ENCODE measurements around the gene VEZF1.

DNA sequence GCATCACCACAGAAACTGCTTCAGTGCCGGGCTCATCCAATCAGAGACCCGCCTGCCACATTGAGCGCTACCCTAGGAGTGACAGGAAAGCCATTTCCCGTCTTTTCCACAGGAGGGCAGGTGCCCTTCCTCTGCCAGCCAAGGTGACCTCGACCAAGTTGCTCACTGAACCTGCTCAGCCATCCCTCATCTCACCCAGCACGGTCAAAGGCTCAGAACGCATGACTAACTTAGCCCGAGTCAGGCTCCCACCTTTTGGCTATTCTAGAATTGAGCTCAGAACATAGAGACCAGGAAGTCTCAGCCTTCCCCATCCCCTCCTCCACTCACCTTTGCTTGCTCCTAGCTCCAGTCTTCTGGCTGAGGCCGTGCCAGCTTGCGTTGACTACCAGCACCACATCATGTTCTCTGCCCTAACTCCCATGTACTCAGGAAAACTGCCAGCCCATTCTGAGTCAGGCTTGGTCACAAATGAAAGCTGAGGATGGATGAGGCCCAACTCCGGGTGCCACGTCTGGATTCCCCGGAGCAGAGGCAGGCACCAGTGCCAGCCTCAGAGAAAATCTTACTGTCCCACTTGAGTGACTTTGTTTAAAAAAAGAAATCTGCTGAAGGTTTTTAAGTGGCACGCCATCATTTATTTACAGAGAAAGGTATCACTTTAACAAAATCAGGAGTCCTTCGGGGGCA is 15.5 kb downstream of the MRPS23 start:
- RRBS, result no CpG with 5 or more reads among the region's 15 CpGs

DNA sequence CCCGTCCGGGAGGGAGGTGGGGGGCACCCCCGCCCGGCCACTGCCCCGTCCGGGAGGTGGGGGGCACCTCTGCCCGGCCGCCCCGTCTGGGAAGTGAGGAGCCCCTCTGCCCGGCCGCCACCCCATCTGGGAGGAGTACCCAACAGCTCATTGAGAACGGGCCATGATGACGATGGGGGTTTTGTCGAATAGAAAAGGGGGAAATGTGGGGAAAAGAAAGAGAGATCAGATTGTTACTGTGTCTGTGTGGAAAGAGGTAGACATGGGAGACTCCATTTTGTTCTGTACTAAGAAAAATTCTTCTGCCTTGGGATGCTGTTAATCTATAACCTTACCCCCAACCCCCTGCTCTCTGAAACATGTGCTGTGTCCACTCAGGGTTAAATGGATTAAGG is 3.6 kb downstream of the MRPS23 start:
- RRBS, result no CpG with 5 or more reads among the region's 14 CpGs

GRCh38 chr17:57875286-57875947 is 25.6 kb upstream of the MRPS23 start:
- RRBS, result no CpG with 5 or more reads among the region's 8 CpGs

DNA sequence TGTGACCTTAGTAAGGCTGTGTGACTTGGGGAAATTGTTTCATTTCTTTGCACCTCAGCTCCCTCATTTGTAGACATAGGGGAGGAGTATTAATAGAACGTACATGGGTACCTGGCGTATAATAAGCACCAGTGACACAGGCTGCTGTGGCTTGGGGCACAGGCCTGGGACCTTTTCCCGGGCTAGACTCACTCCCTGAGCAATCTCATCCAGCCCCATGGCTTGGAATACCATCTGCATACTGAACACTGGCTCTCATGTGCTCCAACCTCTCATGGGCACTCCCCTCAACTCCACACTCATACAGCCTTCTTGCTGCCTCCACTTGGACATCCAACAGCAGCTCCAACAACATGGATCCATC is 41.0 kb upstream of the MRPS23 start:
- RRBS, result no CpG with 5 or more reads among the region's 3 CpGs

DNA sequence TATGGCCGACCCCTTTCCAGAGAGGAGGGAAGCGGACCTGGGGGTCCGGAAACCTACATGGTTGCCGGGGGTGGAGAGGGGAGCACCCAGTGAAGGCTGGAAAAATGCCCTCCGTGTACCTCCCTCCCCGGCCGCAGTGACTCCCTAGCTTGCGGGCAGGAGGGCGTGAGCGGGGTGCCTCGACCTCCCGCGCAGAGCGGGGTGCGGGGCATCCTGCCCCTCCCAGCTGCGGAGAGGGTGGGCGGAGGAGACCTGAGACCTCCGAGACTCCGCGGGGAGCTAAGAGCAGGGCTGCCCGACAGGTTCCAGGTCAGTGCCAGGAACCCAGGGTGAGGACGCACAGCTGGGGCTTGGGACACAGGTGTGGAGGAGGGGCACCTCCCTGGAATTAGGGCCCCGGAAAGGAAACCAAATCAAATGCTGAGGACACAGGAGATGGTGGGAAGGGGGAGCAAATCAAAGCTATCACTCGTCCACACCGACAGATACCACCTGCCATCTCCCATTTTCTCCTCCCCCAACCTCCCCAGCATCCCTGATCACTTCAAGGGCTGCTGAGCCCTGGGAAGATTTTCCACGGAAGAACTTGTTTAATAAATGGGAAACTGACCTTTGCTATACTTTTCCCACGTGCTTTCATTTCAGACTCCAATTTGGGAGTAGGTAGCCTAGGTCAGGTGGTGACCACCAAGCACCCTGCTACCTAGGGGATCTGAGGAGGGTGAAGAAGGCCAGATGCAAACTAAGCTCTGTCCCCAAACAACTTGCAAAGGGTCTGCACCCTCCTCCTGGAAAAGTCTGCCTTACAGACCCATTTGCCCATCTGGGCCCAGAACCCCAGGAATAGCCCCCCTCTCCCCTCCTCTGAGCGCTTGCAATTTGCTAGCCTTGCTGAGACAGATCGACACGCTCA is 570 bp upstream of the CUEDC1 start:
- RRBS, result 3% methylated on average over 6 of the region's 30 CpGs

GRCh38 chr17:57982491-57983581 is 5.2 kb downstream of the VEZF1 start:
- RRBS, result no CpG with 5 or more reads among the region's 15 CpGs

DNA sequence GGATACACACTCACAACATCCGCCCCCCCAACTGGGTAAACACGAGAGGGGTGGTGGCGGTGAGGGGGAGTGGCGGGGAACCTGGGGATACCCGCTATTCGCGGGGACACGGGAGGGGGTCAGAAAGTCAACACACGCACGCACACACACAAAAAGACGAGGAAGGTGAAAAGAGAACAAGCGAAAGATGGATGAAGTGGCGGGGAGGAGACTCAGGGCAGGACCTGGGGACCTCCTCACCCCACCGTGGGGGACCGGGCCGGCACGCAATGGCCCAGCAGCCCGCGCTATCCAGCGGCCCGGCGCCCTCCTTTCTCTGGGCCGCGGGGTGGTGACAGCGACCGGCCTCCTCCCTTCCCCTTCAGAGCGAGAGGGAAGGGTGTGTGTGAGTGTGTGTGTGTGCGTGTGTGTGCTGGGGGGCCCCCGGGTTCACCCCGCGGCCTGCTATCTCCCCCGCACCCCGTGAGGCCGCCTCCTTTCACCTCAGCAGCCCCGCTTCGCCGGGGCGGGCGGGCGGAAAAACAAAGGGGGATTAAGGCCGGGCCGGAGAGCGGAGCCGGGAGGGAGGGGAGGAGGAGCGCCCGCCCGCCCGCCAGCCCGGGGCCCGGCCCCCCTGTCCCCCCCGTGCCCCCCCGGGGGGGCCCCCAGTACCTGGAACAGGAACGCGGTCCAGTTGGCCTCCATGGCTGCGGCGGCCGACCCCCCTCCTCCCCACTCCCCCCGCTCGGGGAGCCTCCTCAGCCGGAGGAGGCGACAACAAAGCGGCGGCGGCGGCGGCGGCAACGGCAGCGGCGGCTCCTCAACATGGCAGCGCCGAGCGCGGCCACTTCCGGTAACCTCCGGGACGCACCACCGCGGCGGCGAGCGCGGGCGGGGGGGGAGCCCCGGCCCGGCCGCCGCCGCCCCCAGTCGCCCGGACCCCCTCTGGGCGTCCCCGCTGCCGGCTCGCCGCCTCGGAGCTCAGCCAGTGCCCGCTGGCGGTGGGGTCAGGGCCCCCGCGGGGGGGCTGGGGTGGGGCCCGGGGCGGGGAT is at the start of gene VEZF1:
Gene VEZF1, minus strand, starts transcription at position 827 of the 1,031 bp plus-strand sequence.
- RRBS, result 2% methylated on average over 60 of the region's 103 CpGs

DNA sequence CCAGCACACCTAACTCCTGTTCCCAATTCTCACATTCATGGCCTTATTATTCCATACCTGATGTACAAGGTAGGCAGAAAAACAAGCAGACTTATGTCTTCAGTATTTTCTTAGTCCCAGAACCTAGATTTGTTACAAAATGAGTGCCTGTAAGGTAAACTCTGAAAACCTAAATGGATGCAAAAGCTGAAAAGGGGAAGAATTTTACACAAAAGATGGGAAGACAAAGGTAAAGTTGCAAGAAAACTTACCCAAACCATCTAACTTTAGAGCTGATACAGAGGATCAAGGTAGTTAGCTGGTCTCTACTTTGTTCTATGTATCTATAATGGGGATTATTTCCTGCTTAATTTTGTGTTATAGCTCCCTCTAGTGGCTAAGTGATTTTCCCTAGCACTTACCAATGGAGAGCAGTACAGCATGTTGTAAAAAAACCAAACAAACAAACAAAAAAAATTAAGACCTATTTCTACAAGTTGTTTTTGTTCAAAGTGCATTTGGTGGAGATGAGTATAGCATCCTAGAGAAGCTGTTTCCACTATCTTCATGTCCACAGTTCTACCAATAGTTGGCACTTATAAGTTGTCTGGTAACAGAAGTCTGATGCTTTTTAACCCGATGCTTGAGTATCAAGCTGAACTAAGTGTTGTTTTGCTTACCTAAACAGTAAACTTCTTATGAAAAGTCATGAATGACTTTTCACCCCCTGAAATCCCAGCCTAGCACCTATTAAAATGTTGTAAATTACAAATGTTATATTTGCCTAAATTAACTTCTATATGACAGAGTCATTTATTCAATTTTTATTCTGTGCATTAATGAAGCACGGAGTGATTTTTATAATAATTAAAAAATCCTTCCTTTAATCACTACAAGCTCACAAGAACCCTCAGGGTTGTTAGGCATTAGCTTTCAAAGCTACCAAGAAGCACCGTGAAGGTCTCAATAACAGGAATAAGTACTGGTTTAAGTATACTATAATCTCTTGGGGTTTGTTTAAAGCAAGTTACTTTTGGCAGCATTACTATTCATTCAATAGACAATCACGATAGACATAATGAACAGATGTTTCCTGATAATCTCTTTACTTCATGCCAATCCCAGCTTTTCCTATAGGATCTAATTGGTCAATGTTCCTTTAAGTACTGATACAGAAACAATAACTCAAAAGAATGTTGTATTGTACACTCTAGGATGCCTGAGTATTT is 7.3 kb downstream of the SRSF1 start:
- RRBS, result no CpG with 5 or more reads among the region's 4 CpGs

DNA sequence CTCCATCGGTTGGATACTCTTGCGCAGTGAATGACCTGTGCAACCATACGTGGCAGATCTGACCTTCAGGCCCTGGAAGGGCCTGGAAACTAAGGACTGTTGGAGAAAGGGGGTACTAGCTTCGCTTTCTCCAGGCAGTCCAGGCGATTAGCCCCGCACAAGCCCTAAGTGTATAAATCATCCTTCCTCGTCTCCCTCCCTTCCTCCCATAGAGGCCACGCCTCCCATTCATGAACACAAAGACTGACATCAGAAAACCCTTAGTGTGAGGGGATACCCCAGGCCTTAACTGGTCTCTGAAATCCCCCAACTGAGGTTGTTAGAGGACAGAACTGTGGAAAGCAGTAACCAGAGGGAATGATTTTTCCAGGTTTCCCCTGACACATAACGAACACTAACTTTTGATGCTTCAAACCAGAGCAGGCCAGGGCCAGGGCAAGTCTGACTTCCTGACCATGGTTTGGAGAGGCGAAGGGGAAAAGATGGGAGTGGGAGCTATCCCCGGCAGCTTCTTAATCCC is 1.5 kb upstream of the DYNLL2 start:
- RRBS, result no CpG with 5 or more reads among the region's 11 CpGs

DNA sequence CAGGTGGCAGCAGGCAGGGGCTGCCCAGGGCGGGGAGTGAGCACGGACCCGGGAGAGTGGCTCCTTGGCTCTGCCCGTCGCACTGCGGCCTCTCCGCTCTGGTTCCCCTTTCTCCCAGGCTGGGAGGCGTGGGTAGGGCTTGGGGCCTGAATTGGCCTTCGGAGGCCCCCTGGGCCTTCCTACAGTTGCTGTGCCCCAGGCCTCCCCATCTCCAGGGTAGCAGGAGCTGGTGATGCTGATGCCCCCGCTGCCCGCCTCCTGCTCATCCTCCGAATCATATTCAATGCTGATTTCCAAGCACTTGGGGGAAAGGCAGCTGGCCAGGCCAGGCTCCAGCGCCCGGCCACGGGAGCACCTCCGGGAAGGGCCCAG is 20.1 kb downstream of the TSPOAP1 start:
- RRBS, result no CpG with 5 or more reads among the region's 16 CpGs

DNA sequence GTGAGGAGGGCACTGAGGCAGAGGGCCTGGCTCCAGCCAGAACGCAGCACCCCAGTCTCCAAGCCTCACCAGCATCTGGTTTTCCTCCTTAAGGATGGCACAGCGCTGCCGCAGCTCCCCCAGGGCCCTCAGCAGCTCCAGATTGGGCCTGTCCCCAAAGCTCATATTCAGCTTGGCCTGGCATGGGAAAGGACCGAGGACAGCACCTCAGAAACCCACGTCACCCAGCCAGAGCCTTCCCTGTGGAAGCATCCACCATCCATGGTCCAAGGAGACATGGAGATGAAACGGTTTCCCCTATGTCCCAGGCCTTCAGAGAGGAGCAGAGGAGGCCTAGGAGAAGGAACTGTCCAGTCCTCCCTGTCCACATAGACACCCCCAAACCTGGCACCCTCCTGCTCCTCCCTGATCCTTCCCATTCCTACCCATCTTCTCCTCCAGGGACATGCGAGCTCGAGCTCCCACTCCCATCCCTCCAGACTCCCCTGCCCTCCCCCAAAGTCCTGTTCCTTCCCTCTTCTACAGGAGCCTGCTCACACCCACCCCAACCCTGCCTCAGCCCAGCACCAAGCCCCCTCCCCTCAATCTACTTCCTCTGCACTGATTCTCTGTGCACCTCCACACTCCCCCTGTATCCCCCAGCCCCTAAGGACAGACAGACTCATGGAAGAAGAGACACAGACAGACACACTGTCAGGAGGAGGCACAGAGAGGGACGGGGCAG is 1.8 kb downstream of the TSPOAP1 start:
- RRBS, result no CpG with 5 or more reads among the region's 9 CpGs

GRCh38 chr17:58334987-58335811 is 6.6 kb upstream of the TSPOAP1 start:
- RRBS, result no CpG with 5 or more reads among the region's 10 CpGs

DNA sequence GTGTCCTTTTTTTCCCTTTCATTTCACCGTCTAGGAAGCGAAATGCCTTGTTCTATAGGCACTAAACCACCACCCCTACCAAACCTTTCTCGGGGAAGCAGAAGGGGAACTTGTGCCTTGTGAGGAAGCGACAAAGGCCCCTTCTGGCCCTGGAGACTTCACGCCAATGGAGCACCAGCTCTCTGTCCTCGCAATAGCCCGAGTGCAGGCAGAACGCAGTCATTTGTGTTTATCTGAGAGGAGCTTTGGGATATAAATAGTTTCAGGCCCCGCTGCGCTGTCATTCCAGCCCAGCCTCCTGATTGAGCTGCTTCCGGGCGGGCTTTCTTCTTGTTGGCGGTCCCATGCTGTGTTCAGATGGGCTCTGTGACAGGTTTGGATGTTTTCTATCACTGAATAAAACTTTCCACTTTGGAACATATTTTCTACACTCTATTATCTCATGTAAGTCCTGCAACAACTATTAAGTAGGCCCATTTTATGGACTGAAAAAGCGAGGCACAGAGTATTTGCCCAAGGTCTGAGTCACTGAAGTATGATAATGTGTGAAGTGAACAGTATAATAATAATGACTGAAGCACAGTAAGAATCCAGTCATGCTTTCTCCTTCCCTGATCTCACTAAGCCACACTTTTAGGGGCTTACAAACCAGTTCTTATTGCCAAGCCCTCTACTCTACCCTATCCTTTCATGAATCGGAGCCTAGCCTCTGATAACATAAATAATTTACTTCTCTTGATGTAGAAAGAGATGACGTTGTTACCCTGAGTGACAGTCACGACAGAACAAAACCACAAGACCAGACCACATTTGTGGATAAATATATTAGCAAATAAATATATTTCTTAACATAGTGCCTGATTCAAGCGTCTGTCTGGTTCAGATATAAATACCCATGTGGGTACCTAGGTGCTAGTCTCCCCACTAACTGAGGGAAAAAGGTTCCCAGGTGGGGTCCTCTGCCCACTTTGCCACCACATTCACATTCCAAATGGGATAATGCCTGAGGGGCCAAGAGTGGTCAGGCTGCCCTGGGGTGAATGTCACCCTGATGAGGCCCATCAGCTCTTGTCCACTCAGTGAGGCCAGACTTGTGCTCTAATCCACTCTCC is 1.2 kb upstream of the SUPT4H1 start:
- RRBS, result no CpG with 5 or more reads among the region's 18 CpGs

DNA sequence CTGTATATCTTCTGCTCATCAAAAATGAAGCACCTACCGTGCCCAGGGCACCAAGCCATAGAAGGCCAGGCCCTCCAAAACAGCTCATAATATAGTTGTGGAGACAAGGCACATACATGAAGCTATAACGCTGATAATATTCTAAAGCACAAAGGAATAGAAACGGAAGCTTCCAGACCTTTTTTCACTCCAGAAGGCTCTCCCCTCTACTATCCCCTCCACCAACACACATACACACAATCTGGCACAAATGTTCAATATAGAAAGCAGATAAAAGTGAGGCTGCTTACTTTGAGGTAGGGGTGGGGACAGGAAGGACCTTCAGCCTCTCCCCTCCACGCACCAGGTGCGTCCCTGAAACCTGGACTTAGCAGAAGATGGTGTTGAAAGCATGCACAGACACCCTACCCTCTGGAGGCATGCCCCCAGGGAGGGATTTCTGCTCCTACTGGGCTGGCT is 14.0 kb upstream of the SUPT4H1 start:
- RRBS, result no CpG with 5 or more reads among the region's 5 CpGs

- RRBS, result no CpG with 5 or more reads among the region's 10 CpGs
Observed at GRCh38 chr17:58520825-58521252, 6.4 kb upstream of the MTMR4 start.

DNA sequence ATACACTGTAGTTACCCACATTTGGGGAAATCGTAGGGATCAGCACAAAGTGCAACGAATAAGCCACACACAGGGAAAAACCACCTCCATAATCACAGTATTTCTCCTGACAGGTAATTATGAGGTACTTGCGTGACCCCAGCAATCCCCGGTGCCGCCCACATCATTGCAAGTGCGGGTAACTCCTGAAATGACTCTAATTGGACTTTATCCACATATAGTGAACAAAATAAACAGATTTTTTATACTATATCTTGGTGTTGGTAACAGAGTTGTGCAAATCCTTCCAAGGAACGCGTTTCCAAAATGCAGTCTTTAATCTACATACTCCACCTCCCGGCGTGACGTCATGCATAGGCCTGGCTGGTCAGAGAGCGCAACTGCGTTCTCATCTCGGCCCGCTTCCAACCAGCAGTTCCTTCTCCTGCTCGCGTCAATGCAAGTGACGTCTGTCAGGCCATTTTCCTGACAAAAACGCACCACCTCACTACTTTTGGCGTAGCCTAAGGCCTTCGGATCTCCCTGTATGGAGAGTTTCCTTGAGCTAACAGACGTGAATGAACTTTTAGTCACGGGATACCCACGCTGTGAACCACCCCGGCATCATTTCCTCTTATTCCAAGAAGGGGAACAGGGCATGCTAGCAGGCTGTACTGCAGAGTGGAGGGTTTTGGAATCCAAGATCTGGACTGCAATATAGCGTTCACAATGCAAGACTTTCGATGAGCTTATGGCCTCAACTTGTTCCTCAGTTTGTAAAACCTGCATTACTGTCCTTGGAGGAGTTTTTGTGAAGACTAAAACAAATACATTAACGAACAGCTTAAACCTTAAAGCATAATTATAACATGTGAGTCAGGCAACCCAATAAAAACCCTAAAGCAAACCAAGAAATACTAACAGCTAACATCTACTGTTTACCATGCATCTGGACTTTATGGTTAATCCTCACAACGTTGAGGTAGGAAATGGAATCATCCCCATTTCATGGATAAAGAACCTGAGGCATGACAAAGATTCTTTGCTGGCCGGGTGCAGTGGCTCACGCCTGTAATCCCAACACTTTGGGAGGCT is 24.9 kb downstream of the IGBP1C start:
- RRBS, result no CpG with 5 or more reads among the region's 31 CpGs

GRCh38 chr17:58741089-58741767 is 14.4 kb upstream of the PPM1E start:
- RRBS, result no CpG with 5 or more reads among the region's 10 CpGs

DNA sequence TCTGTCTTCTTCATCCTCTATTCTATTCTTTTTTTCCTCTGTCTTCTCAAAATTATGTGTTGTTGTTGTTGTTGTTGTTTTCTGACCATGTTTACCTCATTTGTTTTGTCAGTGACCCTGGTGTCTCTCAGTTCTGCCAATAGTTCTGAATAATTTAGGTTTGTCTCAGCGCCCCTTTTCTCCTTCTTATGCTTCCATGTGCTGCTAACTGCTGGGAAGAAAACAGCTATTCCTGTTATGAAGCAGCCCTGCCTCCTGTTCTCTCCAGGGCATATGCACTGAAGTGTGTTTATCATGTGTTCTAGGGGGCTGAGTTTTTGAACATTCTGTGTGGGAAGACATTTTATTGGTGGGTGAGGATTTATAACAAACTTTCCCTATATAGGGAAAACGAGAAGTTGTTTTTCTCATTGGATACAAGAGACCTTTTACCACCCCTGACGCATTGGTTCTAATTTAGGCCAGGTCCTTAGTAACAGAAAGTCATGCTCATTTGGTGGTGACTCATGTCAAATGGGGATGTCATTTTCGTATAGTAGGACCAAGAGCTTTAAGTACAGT is 135.7 kb downstream of the TRIM37 start:
- RRBS, result no CpG with 5 or more reads among the region's 4 CpGs

GRCh38 chr17:59001325-59001794 is 105.3 kb downstream of the TRIM37 start:
- RRBS, result no CpG with 5 or more reads among the region's 9 CpGs

DNA sequence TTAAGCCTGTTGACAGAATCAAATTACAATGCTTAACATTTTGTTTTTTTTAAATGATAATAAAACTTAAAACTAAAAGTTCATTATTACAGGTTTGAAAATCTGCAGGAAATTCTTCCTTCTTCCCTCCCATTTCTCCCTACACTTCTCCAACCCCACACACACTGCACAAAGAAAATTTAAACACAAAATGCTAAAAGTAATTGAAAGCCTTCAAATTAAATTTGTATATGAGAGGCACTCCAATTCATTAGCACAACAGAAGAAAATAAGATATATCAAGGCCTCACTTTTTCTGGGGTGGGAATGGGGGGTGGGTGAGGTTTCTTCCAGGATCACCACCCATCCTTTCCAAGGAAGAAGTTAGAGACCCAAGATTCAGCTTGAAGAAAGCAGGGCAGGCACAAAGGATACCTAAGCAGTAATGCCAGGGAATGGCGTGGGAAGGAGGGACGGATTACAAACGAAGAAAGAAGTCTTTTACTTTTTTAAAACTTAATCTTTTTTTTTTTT is 1.6 kb downstream of the SKA2 start:
- RRBS, result no CpG with 5 or more reads among the region's 3 CpGs

All from amniotic epithelial cell (primary cell).